Epithelial cell of alveolus of lung (primary cell): ENCODE measurements around a stretch of chr2.

DNA sequence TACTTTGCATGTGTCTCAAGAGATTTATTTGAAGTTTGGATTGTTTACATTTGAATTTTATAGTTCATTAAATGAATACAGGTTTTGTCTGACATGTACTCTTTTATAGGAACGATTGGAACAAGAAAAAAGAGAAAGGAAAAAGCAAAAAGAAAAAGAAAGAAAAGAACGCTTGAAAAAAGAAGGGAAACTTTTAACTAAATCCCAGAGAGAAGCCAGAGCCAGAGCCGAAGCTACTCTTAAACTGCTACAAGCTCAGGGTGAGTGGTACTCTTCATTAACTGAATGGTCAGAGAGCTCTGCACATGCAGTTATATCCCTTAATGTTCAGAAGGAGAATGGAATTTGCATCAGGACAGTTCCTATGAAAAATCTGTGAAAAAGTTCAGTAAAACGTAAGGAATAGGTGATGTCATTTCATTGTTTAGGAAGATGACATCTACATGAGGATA, 27.0 kb downstream of the EIF5B start:
- RAMPAGE, long total RNA = no peak
- RRBS = no CpG with 5 or more reads among the region's 4 CpGs

GRCh38 chr2:99397675-99398886, 60.9 kb downstream of the EIF5B start:
- RAMPAGE, long total RNA = no peak
- RRBS = no CpG with 5 or more reads among the region's 9 CpGs

GRCh38 chr2:99405802-99406571, 68.8 kb downstream of the EIF5B start:
- RAMPAGE, long total RNA = no peak
- RRBS = no CpG with 5 or more reads among the region's 11 CpGs

- RAMPAGE, long total RNA = no peak
- RRBS = no CpG with 5 or more reads among the region's 10 CpGs
Observed at GRCh38 chr2:99488436-99489022, 1.3 kb downstream of the REV1 start.

DNA sequence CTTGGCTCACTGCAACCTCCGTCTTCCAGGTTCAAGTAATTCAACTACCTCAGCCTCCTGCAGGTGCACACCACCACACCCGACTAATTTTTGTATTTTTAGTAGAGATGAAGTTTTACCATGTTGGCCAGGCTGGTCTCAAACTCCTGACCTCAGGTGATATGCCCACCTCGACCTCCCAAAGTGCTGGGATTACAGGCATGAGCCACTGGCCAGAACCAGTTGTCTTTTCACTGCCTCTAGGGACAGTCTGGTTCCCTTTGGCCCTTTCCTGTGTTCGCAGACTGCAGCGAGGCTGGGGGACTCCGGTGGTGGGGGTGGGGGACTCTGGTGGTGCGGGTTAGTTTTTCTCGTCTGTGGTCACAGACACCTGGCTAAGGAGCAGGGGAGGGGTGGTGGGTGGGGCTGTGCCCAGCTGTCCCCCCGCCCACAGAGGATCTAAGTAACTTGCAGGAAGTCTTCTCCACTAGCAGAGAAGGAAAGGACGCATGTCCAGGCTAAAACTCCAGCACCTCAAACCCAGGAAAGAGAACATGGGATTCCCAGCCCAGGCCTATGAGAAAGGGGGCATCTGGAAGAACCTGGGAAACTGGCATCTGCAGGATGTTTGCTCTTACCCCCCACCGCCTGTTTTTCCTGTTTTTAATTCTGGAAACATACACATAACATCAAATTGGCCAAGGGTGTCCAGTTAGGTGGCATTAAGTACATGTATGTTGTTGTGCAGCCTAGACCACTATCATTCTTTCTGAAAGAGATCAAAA, 148.5 kb upstream of the REV1 start:
- RAMPAGE, long total RNA = no peak
- RRBS = no CpG with 5 or more reads among the region's 11 CpGs

- RAMPAGE, long total RNA = no peak
- RRBS = no CpG with 5 or more reads among the region's 11 CpGs
Observed at GRCh38 chr2:99867502-99868051, 274.8 kb downstream of the AFF3 start.

- RAMPAGE, long total RNA = no peak
- RRBS = no CpG with 5 or more reads among the region's 6 CpGs
Observed at GRCh38 chr2:99875223-99875703, 267.1 kb downstream of the AFF3 start.

DNA sequence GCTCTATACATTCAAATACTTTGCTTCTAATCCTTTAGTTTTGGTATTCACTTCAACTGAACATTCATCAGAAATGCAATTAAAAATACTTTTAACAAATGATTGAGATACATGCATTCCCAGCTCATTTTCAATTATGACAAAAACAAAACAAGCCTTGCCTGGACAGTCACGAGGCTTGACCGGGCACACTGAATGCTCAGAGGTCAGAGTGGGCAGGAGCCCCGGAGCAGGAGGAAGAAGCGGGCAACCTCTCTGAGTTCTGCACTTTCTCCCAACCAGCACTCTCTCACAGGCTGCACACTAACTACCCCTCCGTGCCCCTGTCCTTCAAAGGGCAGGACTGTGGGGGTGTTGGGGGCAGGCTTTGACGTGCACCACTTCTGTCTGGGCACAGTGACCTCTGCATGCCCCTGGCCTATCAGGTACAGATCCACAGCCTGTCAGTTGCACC, 252.0 kb downstream of the AFF3 start:
- RAMPAGE, long total RNA = no peak
- RRBS = no CpG with 5 or more reads among the region's 6 CpGs

DNA sequence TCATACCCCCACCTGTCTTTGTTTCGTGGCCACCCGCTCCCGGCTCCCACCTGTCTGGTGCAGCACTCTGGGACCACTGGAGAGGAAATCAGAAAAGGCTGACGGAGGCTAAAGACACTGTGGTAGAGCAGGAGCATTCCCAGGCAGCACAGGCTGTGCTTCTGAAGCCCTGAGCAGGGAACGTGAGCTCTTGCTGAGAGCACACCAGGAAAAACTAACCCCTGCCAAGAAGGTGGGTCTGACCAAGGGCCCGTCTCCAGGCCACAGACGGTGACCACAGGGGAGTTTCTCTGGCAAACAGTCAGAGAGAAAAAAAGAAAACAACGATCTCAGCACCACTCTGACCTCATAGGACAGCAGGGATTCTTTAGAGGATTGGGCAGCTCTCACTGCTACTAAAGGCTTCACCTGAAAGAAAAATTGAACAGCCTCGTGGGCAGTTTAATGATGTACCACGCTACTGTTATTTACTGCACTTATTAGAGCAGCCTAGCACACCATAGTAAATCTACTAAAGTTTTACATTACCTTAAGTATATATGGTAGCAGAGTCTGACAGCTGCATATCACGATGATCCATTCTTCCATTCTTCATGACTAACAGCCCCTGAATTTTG, 201.4 kb downstream of the AFF3 start:
- RAMPAGE, long total RNA = no peak
- RRBS = no CpG with 5 or more reads among the region's 11 CpGs

- RAMPAGE, long total RNA = no peak
- RRBS = no CpG with 5 or more reads among the region's 6 CpGs
Observed at GRCh38 chr2:99996880-99997295, 145.5 kb downstream of the AFF3 start.

DNA sequence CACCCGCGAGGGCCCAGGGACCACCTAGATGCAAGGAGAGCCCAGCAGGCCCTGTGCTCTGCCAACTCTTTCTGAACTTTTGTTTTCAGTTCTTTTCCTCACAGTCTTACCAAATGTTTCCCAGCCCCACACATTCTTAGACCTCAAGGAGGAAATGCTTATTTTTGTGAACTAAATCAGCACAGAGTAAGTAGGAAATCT, 79.1 kb downstream of the LONRF2 start:
- RAMPAGE, long total RNA = no peak
- RRBS = no CpG with 5 or more reads among the region's 2 CpGs

DNA sequence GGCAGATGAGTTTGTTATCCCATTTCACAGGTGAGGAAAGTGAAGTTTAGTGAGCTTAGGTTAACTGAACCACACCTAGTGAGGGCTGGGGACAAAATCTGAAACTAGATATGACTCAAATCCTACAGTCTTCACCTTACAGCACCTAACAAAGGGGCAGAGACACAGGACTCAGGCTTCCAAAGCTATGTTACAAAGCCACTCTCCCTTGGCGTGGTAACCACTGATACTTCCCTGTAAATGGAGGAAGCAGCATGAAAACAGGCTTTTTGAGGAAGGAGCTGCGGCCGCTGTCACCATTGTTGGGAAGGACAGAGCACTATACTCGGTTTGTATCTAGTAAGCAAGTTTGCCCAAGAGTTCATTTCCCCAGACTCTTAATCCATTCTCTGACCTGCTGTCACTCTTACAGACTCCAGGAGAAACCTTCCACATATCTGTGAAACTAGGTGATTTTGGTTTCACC, 60.3 kb downstream of the LONRF2 start:
- RAMPAGE, long total RNA = no peak
- RRBS = no CpG with 5 or more reads among the region's 4 CpGs

- RAMPAGE, long total RNA = no peak
- RRBS = no CpG with 5 or more reads among the region's 6 CpGs
Observed at GRCh38 chr2:100588057-100588686, 25.4 kb downstream of the PDCL3 start.

DNA sequence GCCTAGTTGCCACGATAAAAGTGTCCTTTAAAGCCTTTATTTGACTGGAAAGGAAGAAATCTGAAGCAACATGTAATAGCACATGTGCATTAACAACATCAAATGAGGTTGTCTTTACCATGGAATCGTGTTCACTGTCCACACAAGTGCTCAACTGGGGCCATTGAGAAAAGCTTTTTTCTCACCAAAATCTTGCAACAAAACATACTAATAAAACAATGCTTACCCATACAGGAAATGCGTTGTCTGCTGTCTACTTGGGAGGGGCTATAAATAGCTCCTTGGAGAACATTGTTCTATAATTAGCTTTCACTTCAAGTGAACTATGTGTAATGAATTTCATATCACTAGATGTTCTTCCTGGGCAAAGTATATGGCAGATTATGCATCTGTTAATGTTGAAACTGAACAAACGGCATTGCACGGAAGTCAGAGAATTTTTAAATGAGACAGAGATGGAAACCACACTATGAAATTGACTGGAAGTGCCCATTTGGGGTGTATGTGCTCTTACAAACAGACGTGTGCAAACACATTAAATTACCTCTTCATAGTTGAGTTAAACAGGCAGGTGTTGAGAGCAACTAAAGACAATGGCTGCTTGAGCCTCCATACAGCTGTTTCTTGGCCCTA, 6.4 kb upstream of the NPAS2 start:
- RAMPAGE, long total RNA = no peak
- RRBS = no CpG with 5 or more reads among the region's 6 CpGs

DNA sequence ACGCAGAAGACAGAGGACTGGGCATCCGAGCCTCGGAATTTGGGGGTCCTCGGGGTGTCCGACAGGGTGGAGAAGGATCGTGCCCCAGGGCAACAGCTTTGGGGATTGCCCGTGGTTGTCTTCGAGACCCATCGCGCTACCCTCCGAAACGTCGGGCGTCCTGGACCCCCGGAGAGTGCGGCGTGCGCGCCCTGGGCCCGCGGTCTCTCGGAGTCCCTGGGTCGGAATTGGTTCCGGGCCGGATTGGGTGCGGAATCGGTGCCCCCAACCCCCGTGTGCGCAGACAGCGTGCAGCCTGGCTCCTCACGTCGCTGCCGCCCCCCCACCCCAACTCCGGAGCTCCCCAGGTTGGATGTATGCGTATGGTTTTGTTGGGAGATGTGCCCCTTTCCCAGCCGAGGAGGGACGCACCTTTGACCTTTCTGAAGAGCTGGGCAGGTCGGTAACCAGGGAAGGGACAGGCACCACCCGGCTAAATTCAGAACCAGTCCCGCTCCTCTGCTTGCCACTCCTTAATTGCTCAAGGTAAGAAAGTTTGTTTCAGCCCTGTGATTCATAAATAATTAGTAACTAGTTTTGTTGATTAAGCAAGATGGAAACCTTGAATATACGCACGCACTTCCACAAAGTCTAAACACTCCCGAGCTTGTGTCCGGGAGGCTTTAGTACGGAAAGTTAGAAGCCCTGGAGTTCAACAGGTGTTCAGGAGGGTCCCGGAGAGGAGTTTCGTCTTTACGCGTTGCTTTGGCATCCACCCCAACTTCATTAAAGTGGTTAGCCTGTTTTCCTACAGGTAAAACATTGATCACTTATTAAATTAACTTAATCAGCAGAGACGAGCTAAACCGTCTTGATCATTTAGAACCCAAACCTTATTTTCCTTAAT, 979 bp downstream of the NPAS2 start:
- RAMPAGE, long total RNA = no peak
- RRBS = 3% methylated on average over 12 of the region's 51 CpGs

DNA sequence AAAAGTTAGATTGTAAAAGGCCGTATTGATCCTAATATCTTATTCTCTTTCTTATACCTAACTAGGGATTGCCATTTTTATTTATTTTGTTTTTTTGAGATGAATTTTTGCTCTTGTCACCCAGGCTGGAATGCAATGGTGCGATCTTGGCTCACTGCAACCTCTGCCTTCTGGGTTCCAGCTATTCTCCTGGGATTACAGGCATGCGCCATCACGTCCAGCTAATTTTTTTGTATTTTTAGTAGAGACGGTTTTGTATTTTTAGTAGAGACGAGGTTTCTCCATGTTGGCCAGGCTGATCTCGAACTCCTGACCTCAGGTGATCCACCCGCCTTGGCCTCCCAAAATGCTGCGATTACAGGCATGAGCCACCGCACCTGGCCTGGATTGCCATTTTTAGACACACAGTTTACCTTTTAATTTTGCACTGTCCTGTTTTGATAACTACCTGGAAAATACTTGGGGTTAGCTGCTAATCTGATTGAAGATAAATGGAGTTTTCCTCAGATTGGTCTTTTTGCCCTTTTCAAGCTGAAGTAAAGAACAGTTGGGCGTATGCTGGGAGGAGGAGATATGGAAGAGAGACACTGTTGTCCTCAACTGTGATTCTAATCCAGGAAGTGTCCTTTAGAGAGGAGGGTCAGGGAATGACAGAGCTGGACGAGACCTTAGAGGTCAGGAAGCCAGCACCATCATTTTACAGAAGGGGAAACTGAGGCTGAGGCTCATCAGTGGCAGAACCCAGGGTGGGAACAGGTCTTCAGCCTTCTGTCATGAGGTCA, 17.5 kb downstream of the NPAS2 start:
- RAMPAGE, long total RNA = no peak
- RRBS = no CpG with 5 or more reads among the region's 12 CpGs

DNA sequence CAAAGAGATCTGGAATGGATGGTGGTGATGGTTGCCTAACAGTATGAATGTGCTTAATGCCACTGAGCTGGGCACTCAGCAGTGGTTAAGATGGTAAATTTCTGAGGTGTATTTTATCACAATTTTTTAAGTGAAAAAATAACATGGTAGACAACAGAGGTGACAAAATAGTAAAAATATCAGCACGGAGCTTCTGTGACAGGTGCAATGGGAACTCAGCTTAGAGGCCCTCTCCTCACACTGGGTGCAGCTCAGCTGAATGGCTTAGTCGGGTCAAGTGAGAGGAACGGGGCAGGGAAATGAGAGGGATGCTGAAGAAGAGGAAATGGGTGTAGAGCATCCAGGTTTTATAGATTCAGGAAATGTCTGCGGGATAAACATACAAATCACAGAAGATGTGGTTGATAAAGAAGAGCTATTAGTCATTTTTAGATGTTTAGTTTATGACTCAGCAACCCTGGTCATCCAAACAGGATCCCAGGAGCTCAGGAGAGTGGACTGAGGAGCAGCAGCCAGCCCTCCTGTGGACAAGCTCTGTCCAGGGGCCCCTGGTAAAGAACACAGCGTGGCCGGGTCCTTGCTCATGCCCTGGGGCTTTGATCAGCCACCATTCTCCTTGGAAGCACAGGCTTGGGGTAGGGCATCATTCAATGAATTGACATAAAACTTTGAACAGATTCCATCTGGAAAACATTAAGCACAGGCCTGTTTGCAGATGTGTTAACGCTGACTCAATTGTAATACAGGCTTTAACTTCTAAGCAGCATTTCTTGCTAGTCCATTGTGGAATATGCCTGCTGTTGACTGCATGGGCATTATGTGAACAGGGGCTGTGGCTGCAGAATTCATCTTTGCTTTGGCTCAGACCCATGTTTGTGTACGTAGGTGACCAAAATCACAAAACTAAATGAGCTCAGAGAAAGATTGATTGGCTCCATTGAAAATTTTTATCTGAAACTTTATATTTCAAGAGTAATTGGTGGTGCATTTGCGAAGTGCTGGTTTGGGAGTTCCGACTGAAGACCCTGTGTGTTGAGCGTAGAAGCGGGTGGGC, 83.0 kb downstream of the NPAS2 start:
- RAMPAGE, long total RNA = no peak
- RRBS = no CpG with 5 or more reads among the region's 12 CpGs

DNA sequence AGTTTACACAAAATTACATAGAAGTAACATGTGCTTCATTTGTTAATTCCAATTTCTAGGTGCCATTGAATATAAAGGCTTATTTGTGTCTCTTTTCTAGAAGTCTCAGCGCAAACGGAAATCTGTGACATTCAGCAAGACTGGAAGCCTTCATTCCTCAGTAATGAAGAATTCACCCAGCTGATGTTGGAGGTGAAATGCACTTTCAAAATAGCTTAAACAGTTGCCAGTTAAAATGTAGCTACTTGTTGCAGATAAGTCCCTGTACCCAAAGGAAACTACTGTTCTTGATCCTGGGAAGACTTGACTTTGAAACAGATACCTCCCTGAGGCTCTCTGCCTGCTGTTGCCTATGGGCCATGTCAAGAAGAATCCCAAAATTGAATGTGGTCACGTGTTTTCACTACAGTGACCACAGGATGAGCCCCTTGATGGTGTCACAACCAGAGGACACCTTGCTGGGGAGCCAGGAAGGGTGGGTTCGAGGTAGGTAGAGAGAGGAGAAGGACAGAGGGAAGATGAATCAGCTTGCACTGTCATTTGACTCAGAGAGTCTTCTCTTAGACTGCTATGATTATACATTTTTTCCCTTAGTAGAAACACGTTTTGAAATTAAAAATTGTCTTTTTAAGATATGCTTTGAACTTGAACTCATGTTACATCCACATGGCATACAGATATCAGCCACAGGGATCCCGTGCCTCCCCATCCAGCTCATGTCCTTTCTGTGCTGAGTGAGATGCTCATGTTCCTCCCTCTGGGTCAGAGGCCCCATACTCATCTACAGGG, 69.1 kb upstream of the RPL31 start:
- RAMPAGE, long total RNA = no peak
- RRBS = no CpG with 5 or more reads among the region's 6 CpGs

- RAMPAGE, long total RNA = no peak
- RRBS = no CpG with 5 or more reads among the region's 15 CpGs
Observed at GRCh38 chr2:100957939-100958520, 44.1 kb upstream of the RPL31 start.

DNA sequence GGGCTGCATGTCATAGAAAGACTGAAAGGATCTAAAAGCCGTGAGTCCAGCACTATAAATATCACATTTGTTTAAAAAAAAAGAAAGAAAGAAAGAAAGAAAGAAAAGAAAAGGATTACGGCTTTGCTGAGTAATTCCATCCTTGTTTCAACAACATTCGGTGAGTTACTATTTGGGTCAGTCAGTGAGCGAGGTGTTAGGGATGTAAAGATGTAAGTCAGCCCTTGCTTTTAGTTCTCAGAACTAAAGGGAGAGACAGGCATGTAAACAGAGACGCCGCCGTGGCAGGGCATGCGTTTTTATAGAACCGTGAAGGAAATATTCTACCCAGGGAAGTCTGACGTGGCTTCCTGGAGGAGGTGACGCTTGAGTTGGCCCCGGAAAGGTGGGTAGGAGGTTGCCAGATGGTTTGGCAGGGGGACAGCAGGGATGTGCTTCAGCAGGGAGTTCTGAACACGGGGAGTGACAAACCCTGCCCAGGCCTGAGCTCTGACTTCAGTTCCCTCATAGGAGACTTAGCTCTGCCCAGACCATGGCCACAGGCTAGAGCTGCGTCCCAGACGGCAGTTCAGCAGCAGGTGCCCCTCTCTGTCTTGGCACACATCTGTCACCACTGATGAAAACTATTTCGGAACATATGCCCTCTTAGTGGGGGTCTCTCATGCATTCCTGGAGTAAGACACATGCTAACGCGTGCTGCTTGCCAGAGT, 23.5 kb upstream of the RPL31 start:
- RAMPAGE, long total RNA = no peak
- RRBS = no CpG with 5 or more reads among the region's 18 CpGs